Temporal lobe (tissue), 2 donors: ENCODE results near the genes CAPN6, SERTM2, RBMXL3 and CT83.

GRCh38 chrX:111270153-111270836 is at the start of gene CAPN6:
CAPN6 (minus strand) TSS chrX:111270483.
- RAMPAGE, long total RNA = no peak

DNA sequence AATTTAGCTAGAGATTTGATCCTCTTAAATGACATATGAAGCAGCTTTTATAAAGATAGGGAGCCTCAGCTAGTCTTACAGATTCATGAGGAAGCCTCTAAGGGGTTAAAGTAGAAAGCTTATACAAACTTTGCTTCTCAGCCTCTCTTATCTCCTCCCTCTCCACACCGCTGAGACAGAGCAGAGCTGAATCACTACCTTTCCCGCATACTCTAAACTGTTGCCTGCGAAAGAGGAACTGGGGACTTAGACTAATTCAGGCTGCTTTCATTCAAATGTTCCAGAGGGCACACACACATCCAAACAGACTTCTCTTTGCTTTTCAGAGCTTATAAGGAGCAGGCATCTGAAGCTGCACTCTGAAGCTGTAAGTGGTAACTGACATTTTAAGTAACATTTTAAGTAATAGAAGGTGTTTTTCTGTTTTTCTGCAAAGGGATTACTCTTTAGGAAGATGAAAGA is at the start of gene SERTM2:
SERTM2 (plus strand) TSS at position 178 of the 462 bp plus-strand sequence.
- RAMPAGE, long total RNA = no peak

DNA sequence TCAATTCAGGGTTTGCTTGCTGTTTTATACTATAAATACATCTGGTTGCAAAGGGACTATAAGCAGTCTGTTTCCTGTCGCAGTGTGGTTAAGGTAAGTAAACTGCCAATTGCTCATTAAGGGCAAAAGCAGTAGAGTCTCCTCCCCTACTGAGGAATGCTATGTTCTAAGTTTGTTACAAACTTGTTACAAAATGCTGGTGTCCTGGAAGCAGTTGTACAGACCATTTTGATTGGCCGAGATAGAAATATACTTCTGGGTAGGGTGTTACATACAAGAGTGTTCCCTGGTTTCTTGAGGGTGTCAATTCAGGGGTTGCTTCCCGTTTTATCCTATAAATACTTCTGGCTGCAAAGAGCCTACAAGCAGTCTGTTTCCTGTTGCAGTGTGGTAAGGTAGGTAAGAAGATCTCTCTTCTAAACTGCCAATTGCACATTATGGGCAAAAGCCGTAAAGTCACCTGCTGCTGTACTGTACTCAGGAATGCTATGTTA is 5.7 kb downstream of the TRPC5OS start:
- RAMPAGE, long total RNA = no peak

DNA sequence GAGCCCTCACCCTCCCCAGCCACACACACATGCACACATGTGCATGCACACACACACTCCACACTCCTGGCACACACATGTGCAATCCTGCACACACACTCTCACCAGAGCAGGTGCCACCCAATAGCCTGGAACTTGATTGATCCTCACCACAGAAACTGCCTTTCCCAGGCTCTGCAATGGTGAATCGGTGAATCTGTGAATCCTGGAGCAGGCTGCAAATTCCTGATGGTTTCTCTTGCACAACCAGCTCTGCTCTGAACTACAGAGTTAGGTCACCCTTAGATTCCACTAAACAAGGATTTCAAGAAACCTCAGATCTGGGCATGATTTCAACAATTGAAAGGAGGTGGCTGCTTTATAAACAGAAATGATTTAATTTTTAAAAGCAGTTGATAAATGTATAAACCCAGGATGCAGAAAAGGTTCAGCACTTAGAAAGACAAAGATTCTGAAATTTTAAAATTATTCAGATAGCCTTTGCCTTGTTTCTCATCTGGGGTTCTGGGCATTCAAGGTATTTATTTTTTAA is 21.4 kb downstream of the AMOT start:
- RAMPAGE, long total RNA = no peak

DNA sequence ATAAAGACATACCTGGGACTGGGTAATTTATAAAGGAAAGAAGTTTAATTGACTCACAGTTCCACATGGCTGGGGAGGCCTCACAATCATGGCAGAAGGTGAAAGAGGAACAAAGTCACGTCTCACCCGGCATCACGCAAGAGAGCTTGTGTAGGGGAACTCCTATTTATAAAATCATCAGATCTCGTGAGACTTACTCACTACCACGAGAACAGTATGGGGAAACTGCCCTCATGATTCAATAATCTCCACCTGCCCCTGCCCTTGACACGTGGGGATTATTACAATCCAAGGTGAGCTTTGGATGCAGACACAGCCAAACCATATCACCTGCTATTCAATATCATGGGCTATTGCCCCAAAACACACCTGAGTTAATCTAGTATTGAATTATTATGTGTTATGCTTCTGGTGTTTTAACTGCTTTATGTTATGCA is 799.1 kb upstream of the HTR2C start:
- RAMPAGE, long total RNA = no peak

DNA sequence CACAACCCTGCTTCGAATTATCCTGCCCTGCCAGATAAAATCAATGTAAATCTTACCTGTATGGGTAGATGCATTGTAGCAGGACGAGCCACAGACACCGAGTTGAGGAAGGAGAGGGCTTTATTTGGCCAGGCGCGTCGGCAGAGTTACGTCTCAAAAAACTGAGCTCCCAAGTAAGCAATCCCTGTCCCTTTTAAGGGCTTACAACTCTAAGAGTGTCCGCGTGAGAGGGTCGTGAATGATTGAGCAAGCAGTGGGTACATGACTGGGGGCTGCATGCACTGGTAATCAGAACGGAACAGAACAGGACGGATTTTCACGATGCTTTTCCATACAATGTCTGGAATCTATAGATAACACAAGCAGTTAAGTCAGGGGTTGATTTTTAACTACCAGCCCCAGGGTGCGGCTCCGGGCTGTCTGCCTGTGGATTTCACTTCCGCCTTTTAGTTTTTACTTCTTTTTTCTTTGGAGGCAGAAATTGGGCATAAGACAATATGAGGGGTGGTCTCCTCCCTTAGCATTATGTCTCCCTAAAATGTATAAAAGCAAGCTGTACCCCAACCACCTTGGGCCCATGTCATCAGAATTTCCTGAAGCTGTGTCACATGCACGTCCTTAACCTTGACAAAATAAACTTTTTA is 524.8 kb upstream of the HTR2C start:
- RAMPAGE, long total RNA = no peak

DNA sequence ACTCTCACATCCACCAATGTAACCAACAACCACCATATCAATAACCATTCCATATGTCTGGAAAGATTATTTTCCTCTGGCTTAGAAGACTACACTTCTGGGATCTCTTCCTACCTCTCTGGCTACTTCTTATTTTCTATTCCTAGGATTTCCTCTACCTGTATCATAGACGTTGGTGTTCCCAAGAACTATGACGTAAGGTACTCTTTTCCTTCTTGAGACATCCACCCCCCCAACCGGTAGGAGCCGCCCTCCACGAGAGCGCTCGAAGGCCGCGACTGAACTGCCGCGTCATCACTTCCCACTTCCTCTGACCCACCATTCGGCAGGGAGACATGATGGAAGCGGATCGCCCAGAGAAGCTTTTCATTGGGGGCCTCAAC is at the start of gene RBMXL3:
RBMXL3 (plus strand) TSS at position 304 of the 383 bp plus-strand sequence.
- RAMPAGE, long total RNA = no peak

- RAMPAGE, long total RNA = no peak
Observed at GRCh38 chrX:115472056-115472622, 88.8 kb upstream of the PLS3 start.

DNA sequence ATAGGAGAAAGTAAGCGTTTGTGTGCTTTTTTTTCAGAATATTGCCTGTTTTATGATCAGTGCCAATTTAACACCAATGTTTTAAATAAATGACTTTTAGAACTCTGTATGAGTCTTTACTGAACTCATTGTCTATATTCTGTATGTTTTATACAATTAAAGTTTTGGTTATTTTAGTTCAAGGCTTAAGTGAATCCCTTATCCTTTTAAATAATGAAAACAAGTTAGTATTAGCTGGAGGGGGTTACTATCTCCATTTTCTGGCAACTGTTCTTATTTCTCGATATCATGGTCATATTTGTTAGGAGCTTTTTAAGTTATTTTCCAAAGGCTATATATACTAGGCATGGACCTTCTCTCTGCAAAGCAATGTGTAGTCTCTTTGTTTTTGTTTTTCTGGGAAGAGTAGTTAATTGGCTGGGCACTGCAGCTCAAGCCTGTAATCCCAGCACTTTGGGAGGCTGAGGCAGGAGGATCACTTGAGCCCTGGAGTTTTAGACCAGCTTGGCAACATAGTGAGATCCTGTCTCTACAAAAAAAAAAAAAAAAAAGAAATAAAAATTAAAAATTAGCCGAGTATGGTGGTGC is 37.9 kb downstream of the PLS3 start:
- RAMPAGE, long total RNA = no peak

- RAMPAGE, long total RNA = no peak
Observed at GRCh38 chrX:115944725-115945355, 225.7 kb upstream of the AGTR2 start.

GRCh38 chrX:115950970-115951445 is 219.5 kb upstream of the AGTR2 start:
- RAMPAGE, long total RNA = no peak

DNA sequence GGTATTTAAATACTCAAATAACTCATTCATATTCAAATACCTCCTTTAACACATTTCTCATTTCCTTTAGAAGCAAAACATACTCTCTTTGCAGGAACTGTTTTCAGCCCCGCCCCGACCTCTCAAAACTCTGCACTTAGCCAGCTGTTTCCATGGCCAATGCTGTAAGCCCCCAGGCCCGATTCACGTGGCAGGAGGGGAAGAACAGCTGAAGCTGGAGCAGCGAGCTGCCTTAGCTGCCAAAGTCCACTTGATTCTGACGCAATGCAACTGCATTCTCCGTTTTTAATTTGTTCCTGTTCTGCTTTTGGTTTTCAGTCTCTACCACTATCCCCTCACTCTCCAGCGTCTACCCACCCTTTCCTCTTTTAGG is 160.8 kb upstream of the AGTR2 start:
- RAMPAGE, long total RNA = no peak

DNA sequence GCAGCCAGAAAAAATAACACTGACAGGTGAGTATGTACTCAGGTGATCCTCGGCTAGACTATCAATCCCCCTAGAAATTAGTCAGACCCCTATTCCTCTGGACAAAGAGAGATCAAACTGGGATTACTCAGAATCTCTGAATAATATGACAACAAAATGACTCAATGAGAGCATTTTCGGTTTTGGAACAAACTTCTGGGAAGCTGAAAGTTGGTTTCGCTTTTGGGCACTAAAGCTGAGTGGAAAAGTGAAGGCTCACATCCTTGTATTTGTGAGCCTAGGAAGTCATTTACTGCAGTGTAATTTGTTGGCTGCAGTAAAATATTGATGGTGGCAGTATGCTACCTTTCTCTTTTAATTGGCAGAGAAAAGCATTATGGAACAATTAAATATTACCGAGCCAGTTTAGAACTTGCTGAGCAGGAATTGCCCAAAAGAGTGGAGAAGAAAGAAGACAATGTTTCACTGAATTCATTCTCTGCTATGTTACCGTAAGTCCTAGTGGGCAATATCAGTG is 69.4 kb downstream of the AGTR2 start:
- RAMPAGE, long total RNA = no peak

- RAMPAGE, long total RNA = no peak
Observed at GRCh38 chrX:116462690-116463423, at the start of gene CT83. CT83 (minus strand) TSS chrX:116462976.

DNA sequence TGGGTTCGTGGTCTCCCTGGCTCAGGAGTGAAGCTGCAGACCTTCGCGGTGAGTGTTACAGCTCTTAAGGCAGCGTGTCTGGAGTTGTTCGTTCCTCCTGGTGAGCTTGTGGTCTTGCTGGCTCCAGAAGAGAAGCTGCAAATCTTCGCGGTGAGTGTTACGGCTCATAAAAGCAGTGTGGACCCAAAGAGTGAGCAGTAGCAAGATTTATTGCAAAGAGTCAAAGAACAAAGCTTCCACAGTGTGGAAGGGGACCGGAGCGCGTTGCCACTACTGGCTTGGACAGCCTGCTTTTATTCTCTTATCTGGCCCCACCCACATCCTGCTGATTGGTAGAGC is 11.5 kb upstream of the IL13RA1 start:
- RAMPAGE, long total RNA = no peak

- RAMPAGE, long total RNA = no peak
Observed at GRCh38 chrX:119015625-119016070, 41.2 kb downstream of the LONRF3 start.

GRCh38 chrX:119027579-119028047 is 45.2 kb upstream of the CT47C1 start:
- RAMPAGE, long total RNA = no peak

DNA sequence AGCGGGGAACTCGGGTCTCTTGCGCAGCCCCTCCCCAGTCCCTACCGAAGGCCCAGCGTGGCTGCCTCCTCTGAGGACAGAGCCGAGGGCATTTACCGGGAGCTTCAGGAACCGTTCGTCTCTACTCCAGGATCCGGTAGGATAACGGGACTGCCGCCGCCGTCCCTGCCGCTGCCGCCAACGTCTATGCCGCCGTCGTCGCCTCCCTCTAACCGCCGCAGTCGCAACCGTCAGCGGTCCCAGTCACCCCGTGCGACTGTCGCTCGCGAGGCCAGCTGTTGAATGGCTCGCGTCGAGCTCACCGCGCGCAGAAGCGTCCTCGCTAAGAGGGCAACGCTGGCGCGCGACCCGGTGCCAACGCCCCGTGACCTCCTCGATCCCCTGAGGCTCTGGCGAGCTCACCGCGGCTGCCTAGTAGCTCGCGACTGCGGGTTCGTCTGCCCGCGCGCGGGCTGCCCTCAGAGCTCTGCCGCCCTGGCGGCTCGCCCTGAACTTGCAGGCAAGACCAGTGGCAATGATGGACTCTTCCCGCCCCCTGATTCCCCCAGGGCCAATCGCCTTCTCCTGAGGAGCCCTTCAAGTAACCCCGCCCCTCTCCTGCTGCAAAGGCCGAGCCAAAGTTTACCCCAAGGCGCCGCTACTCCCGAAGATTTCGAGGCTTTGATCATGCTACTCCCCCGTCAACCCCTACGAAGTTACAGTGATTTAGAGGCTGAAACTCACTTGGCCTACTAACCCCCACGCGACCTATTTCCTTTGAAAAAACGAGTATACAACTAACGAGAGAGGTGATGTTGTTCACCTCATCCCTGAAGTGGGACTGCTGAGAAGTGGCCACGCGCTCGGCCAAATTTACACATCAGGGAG is 37.3 kb downstream of the PGRMC1 start:
- RAMPAGE, long total RNA = no peak

- RAMPAGE, long total RNA = no peak
Observed at GRCh38 chrX:119389162-119389680, 9.9 kb upstream of the SLC25A43 start.

DNA sequence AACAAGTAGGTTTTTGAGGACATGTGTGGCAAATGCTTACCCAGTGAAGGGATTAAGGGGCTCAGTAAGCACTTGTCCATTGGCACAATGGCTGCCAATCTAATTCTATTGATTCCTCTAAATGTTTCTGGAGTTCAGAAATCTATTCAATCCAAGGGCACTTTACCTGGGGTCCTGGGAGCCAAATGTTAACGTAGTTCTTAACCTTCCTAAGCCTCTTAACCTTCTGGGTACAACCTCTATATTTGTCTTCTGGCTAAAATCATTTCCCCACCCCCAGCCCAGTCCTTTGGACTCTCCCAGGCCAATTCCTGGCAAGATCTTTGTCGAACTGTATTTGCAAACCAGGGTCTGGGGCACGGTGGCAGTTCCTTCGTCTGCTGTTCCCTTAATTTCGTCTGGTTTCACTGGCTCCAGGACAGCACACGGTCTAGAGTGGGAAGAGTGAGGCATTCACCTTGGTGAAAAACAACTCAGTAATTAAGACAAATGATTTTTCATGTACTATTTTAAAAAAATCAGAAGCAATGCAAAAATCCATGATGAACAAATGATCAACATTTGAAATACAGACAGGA is 834 bp upstream of the SLC25A5 start:
- RAMPAGE, long total RNA = no peak